HGPS cell (cell line): ENCODE results near the gene SCYGR3.

DNA sequence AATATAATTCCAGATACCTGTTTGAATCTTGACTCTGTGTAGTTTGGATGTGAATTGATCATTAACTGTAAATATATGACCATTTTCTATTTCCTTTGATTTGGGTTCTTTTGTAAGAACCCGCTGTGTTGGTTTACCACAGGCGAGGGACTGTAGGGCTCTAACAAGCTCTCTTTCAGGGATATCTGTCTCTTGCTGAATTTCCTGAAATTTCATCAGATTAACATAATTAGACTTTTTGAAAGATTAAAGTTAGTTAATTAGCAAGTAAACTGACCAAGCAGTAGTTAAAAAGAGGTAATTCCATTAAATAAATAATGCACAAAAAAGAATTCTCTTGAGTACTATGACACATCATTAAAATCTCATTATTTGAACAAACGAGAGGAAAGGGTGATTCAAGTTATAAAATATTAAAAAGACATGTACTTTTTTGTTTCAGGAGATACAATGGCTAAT, 80.0 kb upstream of the FAM124B start:
- RRBS = no CpG with 5 or more reads among the region's 3 CpGs

GRCh38 chr2:224638226-224638787, 53.1 kb upstream of the CUL3 start:
- RRBS = no CpG with 5 or more reads among the region's 8 CpGs

GRCh38 chr2:224875809-224876577, 159.8 kb upstream of the CCDC195 start:
- RRBS = no CpG with 5 or more reads among the region's 6 CpGs

GRCh38 chr2:224933352-224933902, 108.8 kb downstream of the DOCK10 start:
- RRBS = no CpG with 5 or more reads among the region's 3 CpGs

DNA sequence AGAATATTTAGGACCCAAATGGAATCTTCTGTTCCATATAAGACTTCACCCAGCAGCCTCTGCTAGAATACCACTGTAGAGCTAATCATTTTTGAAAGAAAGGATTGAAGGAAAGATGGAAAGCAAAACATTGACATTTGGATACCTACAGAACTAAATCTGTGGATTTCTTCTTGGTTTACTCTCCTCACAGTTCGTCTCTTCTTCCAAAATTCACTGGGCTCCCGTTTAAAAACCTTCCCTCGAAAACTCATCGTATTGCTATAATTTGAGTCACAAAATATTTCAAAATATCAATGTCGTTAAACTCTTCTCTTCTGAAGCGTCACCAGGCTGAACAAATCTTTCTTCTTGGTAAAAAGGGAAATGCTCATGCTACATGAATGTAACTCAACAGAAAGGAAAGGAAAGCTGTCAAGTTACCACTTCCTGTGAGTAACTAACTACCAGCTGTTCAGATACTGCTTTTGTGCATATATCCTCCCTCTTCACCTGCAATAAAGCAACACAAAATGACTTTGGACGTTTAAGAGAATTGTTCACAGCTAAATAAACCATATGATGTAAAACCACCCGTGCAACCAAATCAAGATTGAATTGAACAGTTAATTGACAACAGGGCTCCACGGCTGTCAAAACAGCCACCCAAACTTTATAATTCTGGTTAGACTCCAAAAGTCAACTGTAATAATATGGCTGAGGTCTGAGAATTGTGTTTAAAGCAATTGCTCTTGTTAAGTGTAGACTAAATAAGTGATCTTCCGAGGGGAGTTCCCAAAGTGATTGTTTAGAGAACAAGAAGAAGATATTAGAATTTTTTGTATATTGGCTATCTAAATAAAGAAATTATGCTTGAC, 95.3 kb downstream of the DOCK10 start:
- RRBS = no CpG with 5 or more reads among the region's 10 CpGs

GRCh38 chr2:226483837-226484245, 315.8 kb downstream of the IRS1 start:
- RRBS = no CpG with 5 or more reads among the region's 3 CpGs

DNA sequence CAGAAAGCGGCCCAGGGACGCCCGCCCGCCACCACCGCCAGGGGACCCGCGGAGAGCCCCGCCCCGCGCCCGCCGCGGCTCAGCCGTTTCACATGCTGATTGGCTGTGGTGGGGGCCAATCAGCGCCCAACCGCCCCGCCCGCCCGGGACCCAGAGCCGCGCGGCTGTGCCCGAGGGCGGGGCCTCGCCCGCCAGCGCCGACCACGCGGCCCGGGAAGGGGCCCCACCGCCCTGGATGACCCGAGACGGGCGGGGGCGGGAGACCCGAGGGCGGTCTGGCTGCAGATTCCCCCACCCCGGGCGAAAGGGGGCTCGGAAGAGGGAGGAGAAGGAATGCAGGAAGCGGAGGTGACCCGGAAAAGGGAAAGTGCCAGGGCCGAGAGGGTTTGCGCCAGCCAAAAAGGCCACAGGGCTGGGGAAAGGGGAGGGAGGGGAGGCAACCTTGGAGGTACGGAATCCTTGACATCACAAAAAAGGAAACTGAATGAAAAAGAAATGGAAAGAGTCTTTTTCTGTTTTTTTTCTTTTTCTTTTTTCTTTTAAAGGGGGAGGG, 7.9 kb downstream of the IRS1 start:
- RRBS = under 1% methylated on average over 20 of the region's 46 CpGs

DNA sequence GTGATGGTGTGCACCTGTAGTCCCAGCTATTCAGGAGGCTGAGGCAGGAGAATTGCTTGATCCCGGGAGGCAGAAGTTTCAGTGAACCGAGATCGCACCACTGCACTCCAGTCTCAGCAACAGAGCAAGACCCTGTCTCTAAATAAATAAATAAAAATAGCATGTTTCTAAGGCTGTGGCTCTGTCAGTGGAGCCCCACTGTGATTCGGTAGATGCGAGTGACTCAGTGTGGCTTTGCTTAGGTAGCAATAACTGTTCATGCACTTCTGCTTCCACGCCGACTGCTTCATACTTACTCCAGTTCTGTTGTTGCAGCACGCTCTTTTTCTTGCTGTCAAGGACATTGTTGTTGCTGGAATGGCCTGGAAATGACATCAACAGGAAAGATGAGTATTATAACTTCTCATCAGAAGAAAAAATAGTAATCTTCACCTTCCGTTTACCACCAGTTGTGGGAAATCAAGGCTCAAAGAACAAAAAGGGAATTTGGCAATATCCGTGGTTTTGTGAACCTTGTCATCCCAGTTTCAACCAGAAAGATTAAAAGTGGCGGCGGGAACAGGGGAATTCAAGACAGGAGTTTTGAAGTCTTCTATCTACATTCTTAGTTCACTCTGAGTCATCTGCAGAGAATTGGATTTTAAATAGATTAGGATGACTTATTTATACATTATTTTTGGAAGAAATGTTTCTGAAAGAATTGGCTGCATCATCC, 8.3 kb downstream of the TM4SF20 start:
- RRBS = no CpG with 5 or more reads among the region's 12 CpGs

DNA sequence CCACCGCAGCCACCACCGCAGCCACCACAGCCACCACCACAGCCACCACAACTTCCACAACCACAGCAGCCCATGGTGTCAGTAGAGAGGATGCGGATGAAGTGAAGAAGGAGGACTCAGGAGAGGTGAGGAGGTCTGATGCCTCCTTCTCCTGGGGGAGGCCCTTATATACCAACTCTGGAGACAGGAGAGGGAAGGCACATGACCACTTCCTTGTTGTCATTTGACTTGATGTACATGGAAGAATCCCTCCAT, at the start of gene SCYGR3:
TSS of gene SCYGR3 (minus strand) at position 74 of the 255 bp plus-strand sequence.
- RRBS = no CpG with 5 or more reads among the region's 3 CpGs

DNA sequence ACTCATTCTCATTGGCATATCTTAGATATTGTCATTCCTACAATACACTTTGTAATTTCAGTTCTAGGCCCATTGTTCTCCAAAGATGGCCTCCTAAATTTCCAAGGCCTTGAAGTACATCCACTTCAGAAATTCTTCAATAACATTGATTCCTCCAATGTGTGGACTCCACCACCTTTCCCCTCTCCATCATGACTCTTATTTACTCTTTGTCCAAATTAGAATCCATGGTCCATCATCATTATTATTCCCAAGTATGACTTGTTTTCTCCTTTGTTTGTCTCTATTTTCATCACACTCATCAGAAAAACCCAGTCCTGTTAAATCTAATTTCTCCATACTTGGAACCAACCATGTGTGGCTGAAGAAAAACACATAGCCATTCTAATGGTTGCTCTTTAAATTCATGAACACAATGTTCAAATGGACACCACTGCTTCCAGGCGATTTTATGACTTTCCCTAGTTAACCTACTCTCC, 131.7 kb upstream of the SPHKAP start:
- RRBS = no CpG with 5 or more reads among the region's 1 CpG

DNA sequence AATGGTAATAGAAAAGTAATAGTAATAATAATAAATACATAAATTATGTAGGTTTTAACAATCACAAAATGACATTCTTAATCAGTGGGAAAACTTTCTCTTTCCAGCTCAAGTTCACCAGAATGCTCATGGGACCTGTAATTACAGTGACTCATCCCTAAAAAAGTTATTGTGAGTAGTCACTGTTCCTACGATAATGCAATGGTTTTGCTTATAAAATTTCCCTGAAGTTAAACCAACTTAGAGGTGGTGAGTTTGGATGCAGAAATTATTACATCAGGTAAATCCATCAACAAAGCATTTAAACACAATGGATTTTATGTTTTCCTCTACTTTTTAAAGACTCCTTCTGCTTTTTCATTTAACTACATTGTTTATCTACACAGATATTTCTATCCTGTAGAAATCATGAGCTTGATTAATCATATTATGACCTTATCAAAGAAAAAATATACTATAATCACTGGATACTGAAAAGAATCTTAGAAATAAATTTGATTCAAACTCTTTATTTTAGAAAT, 502.2 kb downstream of the PID1 start:
- RRBS = no CpG with 5 or more reads among the region's 1 CpG

DNA sequence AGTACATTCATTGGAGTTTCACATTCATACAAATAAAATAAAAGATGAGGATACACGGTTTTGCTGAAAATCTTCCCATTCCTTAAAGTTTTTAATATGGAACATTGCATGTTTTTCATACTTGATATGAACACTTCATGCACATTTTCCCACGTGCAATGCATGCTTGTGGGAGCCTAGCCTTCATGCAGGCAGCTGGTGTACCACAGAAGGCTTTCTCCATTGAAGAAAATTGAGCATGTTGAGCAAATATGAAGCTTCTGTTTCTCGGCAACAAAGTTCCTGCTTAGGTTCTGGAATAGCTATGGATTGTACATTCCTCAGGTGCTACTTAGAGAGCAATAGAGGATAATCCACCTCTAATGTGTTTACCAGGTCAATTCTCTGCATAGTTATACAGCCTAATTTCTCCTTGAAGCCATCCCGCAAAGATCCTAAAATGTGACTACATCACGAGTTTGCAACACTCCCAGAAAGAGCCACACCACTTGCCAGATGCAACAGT, 145.4 kb downstream of the PID1 start:
- RRBS = no CpG with 5 or more reads among the region's 5 CpGs

DNA sequence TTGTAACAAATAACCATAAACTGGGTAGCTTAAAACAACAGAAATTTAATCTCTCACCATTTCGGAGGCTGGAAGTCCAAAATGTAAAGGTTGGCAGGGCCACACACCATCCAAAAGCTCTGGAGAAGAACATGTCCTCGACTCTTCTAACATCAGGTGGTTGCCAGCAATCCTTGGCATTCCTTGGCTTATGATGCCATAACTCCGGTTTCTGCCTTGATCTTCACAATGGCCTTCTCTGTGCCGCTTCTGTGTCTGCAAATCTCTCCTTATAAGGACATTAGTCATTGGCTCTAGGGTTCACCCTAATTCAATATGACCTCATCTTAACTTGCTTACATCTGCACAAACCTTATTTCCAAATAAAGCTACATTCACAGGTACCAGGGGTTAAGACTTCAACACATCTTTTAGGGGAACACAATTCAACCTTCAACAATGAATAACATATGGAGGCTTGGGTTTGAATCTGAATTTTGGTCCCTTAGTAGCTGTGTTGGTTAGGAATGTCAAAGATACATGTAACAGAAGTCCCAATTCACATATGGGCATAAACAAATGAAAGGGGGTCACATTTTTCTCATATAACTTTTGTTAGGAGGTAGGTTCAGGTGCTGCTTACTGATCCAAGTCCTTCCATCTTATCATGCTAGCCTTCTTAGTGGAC, 8.3 kb downstream of the PID1 start:
- RRBS = no CpG with 5 or more reads among the region's 4 CpGs

- RRBS = no CpG with 5 or more reads among the region's 4 CpGs
These were observed 4.9 kb downstream of the PID1 start for GRCh38 chr2:229266025-229266688.

DNA sequence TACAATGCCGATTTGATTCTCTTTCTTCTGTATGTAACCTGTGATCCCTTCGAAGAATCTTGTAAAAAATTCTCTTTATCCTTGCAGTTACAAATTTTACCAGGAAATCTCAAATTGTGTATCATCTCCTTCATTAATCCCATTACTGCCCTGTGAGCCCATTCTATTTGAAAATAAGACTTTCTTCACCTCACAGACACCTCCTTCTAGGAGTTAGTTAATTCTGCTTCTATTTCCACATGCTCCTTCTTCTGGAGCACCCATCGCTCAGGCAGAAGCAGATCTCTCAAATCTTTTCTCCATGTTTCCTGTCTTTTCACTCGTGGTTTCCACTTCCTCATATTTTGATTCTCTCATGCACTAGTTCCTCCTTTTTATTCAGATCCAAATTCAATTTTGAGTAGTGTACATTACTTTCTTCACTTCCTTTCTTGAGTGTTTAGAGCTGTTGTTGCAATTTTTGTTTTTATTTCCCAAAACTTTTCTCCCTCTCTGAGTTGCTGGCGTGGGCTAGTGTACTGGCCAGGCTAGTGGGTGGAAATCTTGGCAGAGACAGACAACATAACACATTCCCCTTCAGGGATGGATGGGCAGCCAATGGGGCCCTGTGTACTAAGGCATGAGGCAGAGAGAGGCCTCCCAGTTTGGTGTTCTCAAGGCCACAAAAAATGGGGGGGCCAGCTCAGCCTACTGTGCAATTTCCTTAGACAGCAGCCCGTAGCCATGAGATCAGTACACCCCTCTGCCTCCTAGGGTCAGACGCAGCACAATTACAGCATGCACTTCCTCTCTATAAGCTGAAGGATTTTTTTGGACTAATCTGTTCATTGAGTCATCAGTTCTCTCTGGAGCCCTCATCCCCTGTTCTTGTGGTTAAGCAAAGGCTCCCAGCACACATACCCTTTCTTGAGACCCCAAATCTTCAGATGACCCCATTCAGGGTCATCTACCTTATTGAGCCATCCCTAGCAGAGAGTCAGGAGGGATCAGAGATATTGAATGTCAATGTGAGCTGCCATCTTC, 145.1 kb upstream of the PID1 start:
- RRBS = no CpG with 5 or more reads among the region's 7 CpGs

DNA sequence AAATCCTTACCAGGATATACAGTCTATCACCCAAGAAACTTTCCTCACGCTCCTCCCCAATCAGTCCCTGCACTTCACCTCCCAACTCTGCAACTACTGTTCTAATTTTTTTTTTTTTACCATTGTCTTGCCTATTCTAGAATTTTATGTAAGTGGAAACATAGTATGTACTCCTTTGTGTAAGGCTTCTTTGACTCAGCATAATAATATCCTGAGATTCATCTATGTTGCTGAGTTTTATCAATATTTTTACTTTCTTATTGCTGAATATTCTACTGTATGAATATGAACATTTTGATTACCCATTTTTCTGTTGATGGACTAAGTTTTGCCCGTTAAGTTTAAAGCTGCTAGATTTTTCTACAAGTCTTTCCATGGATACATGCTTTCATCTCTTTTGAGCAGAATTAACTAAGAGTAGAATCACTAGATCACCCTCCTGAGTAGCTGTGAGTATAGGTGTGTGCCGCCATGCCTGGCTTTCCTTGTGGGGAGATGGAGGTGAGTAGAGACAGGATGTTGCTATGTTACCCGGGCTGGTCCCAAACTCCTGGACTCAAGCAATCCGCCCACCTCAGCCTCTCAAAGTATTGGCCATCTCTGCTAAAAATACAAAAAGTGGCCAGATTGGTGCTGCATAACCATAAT, 28.3 kb downstream of the TRIP12 start:
- RRBS = no CpG with 5 or more reads among the region's 5 CpGs

- RRBS = no CpG with 5 or more reads among the region's 4 CpGs
These were observed 45.4 kb upstream of the CAB39 start for GRCh38 chr2:230667241-230667661.

GRCh38 chr2:230779575-230780329, 67.1 kb downstream of the CAB39 start:
- RRBS = no CpG with 5 or more reads among the region's 3 CpGs